AG09309 (cell line): ENCODE measurements around a stretch of chr11.

GRCh38 chr11:96272563-96273320, 70.3 kb downstream of the MAML2 start:
- RRBS: no CpG with 5 or more reads among the region's 3 CpGs

GRCh38 chr11:96293312-96294057, 49.5 kb downstream of the MAML2 start:
- RRBS: no CpG with 5 or more reads among the region's 4 CpGs

DNA sequence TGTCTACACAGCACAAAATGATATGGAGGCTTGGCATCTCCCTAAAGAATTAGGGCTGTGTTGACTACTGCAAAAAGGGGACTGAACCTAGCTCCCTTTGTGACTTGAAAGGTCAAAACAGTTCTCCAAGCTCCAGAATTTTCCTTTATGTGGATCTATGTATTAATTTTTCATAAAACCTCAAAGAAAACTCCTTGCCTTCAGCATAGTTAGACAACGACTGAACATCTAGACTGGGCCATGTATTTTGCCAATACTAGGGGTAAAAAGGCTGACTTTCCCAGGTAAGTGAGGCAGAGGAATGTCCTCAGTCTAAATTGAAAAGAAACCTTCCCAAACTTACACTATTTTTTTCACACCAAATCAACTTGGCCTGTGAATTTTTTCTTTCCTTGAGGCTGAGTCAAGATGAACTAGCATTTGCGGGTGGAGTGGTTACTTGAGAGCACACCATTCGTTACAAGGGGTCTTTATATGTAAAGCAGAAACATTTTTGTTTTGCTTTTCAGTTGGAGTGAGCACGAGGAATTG, 36.6 kb downstream of the MAML2 start:
- RRBS: no CpG with 5 or more reads among the region's 4 CpGs

DNA sequence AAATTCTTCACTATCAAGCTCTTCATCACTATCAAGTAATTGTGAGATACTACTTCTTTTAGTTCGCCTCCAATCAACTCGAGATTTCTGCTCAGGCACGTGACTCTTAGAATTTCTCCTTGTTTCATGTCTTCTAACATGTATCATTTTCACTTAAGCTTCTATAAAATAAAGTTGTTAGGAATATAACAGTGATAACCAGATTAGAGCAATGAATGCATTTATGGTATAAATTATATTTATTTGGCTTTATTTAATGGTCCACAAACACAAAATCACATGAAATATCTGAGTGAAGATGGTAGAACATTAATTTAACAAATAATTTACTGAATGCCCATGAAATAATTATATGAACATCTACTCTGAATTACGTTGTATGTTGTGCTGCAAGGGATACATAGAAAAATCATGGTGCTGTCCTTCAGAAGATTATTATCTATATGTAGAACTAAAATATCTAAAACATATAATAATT, 5.1 kb downstream of the CCDC82 start:
- RRBS: no CpG with 5 or more reads among the region's 4 CpGs

GRCh38 chr11:100688188-100688547, 1.1 kb downstream of the ARHGAP42 start:
- RRBS: no CpG with 5 or more reads among the region's 2 CpGs

GRCh38 chr11:101033842-101034645, 95.6 kb downstream of the PGR start:
- RRBS: no CpG with 5 or more reads among the region's 7 CpGs

GRCh38 chr11:101127182-101128131, 2.2 kb downstream of the PGR start:
- RRBS: 3% methylated on average over 39 of the region's 110 CpGs

DNA sequence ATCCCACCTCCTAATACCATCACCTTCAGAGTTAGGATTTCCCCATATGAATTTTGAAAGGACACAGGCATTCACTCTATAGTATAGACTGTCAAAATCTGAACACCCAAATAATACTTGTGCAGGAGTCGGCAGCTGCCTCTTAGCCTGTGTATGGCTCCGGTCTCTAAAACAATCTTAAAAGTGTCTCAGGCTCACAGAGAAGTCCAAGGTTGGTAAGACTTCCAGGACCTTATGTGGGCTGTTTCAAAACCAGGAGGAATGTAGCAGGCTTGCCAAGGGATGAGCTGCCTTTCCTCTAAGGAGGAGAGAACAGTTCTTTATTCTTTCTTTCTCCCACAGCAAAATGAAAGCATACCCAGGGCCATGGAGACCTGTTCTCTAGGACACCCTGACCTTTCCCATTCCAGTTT, 176.5 kb downstream of the TRPC6 start:
- RRBS: no CpG with 5 or more reads among the region's 2 CpGs

DNA sequence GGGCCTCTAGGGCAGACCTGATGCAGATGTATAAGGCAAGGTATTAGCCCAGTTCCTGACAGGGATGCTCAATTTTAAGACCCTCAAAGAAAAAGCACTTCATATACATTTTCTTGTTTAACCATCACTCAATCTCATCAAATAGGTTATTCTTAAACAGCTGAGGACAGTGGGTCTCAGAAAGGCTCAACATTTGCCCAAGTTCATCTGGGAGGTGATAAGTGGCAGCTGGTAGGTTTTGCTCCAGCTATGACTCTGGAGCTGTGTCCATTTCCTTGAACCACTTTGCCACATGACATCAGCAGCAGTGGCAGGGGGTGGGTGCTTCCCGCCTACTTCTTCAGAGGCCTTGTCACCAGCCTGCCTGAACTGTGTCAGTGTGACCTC, 142.3 kb downstream of the TRPC6 start:
- RRBS: no CpG with 5 or more reads among the region's 1 CpG

- RRBS: no CpG with 5 or more reads among the region's 11 CpGs
These were observed 76.9 kb downstream of the YAP1 start for GRCh38 chr11:102186938-102187849.

- RRBS: no CpG with 5 or more reads among the region's 1 CpG
These were observed 100.5 kb upstream of the BIRC3 start for GRCh38 chr11:102216815-102217186.

GRCh38 chr11:102229659-102230359, 87.5 kb upstream of the BIRC3 start:
- RRBS: no CpG with 5 or more reads among the region's 3 CpGs

DNA sequence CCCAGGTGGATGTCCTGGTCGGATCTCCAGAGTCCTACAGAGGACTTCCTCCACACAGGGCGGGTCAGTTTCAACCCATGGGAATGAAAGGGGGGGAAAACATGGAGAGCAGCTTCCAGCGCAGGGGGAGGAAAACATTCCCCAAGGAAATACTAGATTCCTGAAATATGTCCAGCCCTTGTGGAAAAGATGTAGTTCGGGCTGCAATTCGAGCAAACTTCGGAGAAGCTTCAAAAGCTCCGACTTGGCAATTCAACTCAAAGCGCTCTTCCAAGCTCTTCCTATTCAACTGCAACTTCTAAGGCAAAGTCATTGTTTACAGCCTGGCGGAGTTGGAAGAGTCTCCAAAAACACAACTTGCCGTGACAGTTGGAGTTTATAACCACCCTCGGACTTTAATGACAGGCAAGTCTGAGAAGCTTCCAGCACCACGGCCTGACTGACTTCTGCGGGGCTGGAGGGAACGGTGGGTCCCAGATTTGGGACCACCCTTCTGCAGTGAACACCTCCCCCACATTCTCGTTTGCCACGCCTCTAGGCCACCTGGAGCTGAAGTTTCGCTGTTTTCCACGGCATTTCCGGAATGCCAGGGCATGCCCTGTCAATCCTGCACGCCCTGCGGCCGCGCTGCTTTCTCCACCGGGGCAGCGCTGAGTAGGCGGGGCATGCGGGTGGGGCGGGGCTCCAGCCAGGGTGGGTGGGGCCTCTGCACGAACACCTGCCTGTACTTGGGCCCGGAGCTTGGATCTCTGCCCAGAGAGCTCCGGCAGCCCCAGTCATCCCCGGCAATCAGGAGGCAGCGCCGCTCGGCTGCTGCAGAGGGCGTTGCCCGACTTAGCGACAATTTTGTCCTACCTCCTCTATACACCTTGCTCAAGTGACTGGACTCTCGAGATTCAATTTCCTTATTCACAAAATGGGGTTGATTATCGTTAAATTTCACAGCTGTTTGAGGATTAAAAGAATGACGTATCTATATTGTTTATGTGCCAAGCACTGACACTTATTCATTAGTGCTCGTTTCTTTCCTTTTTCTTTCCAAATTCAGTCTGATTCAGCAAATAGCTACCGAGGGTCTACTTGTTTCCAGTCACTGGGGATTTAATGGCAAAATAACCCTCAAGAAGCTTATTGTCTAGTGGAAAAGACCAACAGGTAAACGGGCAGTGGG, 48.8 kb upstream of the BIRC3 start:
- RRBS: 10% methylated on average over 11 of the region's 44 CpGs

- RRBS: no CpG with 5 or more reads among the region's 5 CpGs
These were observed 34.0 kb downstream of the BIRC2 start for GRCh38 chr11:102381064-102381447.

- RRBS: no CpG with 5 or more reads among the region's 3 CpGs
These were observed 51.5 kb downstream of the BIRC2 start for GRCh38 chr11:102398374-102399050.

GRCh38 chr11:102413583-102413976, 39.0 kb downstream of the TMEM123 start:
- RRBS: no CpG with 5 or more reads among the region's 2 CpGs

DNA sequence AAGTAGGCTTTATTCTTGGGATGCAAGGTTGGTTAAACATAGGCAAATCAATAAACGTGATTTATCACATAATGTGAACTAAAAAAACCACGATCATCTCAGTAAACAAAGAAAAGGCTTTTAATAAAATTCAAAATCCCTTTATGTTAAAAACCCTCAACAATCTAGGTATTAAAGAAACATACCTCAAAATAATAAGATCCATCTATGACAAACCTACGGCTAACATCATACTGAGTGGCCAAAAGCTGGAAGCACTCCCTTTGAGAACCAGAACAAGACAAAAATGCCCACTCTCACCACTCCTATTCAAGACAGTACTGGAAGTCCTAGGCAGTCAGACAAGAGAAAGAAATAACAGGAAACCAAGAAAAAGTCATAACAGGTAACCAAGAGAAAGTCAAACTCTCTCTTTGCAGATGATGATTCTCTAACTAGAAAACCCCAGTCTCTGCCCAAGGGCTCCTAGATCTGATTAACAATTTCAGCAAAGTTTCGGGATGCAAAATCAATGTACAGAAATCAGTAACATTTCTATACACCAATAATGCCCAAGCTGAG, 35.7 kb downstream of the TMEM123 start:
- RRBS: no CpG with 5 or more reads among the region's 4 CpGs

DNA sequence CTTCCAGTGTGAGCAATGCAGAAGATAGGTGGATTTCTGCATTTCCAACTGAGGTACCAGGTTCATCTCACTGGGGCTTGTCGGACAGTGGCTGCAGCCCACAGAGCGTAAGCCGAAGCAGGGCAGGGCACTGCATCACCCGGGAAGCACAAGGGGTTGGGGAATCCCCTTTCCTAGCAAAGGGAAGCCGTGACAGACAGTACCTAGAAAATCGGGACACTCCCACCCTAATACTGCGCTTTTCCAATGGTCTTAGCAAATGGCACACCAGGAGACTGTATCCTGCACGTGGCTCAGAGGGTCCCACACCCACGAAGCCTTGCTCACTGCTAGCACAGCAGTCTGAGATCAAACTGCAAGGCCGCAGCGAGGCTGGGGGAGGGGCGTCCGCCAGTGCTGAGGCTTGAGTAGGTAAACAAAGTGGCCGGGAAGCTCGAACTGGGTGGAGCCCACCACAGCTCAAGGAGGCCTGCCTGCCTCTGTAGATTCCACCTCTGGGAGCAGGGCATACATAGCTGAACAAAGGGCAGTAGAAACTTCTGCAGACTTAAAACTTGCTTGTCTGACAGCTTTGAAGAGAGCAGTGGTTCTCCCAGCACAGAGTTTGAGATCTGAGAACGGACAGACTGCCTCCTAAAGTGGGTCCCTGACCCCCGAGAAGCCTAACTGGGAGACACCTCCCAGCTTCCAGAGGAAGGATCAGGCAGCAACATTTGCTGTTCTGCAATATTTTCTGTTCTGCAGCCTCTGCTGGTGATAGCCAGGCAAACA, 13.7 kb downstream of the TMEM123 start:
- RRBS: no CpG with 5 or more reads among the region's 17 CpGs

GRCh38 chr11:102451588-102452468, 737 bp downstream of the TMEM123 start:
- RRBS: 3% methylated on average over 20 of the region's 55 CpGs

- RRBS: no CpG with 5 or more reads among the region's 3 CpGs
These were observed 3.9 kb upstream of the TMEM123 start for GRCh38 chr11:102456471-102456877.